T-cell (primary cell): ENCODE measurements around the gene WIPF2.

DNA sequence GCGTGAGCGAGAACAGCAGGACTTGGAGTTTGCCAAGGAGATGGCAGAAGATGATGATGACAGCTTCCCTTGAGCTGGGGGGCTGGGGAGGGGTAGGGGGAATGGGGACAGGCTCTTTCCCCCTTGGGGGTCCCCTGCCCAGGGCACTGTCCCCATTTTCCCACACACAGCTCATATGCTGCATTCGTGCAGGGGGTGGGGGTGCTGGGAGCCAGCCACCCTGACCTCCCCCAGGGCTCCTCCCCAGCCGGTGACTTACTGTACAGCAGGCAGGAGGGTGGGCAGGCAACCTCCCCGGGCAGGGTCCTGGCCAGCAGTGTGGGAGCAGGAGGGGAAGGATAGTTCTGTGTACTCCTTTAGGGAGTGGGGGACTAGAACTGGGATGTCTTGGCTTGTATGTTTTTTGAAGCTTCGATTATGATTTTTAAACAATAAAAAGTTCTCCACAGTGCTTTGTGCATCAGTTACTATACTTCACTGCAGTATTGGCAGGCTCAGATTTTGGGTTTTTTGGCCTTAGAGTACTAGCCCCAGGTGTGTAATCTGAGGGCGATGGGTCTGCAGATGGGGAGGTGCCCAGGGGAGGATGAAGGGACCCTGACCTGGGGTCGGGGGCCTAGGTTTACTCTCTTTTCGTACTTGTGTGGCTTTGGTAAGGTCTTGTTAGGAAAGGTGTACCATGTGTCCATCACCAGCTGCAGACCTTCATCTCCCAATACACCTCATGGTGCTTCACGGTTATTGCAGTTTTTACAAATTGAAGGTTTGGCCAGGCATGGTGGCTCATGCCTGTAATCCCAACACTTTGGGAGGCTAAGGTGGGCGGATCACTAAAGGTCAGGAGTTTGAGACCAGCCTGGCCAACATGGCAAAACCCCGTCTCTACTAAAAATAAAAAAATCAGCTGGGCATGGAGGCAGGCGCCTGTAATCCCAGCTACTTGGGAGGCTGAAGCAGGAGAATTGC lies 17.2 kb downstream of the PSMD3 start:
- PRO-cap, 7 experiments = peak in 1 of 7 experiments; most common plus-strand start position 324 of the sequence (in 1)

DNA sequence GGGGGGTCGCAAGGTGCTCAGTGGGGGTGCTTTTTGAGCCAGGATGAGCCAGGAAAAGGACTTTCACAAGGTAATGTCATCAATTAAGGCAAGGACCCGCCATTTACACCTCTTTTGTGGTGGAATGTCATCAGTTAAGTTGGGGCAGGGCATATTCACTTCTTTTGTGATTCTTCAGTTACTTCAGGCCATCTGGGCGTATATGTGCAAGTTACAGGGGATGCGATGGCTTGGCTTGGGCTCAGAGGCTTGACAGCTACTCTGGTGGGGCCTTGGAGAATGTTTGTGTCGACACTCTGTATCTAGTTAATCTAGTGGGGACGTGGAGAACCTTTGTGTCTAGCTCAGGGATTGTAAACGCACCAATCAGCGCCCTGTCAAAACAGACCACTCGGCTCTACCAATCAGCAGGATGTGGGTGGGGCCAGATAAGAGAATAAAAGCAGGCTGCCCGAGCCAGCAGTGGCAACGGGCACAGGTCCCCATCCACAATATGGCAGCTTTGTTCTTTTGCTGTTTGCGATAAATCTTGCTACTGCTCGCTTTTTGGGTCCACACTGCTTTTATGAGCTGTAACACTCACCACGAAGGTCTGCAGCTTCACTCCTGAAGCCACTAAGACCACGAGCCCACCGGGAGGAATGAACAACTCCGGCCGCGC lies 3.2 kb upstream of the CSF3 start:
- PRO-cap, 7 experiments = no peak in any of the 7 experiments

DNA sequence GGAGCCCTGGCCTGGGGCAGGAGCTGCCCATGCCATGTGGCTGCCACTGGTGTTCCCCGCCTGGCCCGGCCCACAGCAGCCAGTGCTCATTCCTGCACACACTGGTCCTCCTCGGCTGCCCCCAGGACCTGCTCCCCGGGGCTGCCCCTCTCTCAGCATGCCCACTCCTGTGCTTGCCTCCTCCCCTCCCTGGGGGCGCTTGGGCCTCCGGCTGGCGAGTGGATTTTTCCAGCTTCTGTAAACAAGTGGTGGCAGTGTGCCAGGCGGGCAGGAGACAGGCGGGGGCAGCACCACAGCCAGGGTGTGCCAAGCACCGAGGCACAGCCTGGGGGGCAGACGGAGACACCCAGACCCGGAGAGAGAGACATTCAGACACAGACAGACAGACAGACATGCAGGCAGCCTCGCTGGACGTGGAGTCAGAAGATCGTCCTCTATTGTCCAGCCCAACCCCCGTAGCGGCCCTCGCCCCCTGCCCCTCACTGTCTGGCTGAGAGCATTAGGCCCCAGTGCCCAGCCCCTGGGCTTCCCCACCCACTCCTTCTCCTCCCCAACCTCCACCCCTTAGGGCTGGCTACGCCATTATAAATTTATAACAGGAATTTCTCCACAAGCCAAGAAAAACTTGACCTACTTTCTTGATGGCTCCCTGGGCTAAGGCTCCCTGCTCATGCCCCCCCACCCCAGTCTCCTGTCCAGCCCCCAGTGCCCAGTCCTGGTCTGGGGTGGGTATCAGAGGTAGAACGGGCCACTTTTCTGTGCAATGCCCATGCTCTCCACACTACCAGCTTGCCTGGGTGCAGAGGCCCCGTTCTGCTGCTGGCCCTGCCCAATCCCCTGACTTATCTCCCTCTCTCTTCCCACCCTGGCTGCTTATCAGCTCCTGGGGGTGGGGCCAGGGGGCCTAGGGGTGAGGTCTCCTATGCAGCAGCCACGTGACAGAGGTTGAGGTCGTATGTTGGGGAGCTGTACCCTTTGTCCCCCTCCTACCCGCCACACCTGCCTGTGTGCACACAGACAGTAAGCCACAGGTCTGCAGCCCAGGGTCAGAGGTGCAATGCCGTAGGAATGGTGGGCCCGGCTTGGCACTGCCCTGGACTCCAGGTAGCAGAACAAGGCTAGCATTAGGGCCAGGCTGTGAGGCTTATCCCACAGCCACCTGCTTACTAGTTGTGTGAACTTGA lies 9.8 kb downstream of the THRA start:
- PRO-cap, 7 experiments = no peak in any of the 7 experiments

DNA sequence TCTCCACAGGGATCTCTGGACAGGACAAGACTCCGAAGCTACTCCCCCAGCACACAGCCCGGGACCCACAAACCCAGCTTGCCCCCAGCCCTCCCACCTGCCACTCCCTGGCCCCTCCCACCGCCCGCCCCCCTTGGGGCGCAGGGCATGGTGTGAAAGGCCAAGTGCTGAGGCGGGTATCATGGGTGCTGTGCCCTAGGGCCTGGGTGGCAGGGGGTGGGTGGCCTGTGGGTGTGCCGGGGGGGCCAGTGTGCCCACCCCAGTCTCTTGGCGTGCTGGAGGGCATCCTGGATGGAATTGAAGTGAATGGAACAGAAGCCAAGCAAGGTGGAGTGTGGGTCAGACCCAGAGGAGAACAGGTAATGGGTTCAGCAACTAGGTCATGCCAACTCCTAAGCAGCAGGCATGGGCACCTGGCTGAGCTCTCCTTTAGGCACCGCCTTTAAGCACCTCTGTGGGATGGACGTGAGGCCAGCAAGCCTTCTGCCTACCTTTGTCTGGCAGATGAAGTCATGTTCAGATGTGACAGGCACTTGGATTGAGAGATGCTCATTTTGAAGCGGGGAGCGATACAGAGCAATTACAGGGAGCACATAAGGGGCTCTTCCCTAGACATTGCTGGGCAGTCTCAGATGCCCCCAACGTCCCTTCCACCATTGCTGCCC lies 11.6 kb downstream of the THRA start:
- PRO-cap, 7 experiments = no peak in any of the 7 experiments

GRCh38 chr17:40091369-40092341 lies 8.7 kb downstream of the NR1D1 start:
- PRO-cap, 7 experiments = no peak in any of the 7 experiments

DNA sequence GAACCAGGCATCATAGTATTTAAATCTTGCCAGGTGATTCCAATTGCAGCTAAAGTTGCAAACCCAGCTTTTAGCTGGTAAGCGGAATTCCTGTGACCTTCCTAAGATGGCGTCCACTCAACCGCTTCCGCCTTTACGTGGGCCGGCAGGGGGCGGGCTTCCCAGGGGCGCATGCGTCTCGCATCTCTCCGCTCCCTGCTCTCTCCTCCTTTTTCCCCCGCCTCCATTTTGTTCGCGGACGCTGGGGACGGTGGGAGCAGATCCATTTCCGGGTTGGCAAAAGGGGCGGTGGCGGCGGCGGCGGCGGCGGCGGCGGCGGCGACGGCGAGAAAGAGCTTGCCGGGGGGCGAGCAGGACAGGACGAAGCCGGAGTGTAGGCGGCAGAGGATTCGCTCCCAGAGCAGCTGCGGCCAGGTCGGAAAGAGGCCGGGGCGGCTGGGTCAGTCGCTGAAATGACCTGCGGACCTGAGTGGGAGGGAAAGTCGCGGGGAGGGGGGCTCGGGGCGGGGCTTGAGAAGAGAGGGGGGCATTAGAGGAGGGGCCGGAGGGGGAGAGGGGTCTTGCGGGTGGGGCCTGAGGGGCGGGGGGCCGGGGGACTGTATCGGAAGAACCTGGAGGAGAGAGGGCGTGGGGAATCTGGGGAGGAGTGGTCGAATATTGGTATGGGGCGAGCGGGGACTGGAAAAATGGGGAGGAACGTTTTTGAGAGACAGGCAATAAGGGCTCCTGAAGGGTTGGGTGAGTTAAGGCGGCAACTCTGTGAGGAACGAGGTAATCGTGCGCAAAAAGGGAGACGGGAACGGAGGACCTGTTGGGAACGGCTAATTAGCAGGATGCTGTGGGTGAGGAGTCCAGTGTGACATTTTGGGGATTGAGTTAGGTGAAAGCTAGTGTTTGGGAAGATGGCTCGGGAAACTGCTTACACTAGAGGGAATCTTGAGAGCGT lies at the start of gene WIPF2:
Gene WIPF2 (plus strand): TSS at position 226 of the 946 bp plus-strand sequence.
- PRO-cap, 7 experiments = peak in 7 of 7 experiments; most common plus-strand start position 226 of the sequence (in 5); most common minus-strand start position 108 of the sequence (in 7)

GRCh38 chr17:40265553-40265958 lies 22.1 kb upstream of the CDC6 start:
- PRO-cap, 7 experiments = no peak in any of the 7 experiments

GRCh38 chr17:40278065-40278846 lies 9.4 kb upstream of the CDC6 start:
- PRO-cap, 7 experiments = no peak in any of the 7 experiments

DNA sequence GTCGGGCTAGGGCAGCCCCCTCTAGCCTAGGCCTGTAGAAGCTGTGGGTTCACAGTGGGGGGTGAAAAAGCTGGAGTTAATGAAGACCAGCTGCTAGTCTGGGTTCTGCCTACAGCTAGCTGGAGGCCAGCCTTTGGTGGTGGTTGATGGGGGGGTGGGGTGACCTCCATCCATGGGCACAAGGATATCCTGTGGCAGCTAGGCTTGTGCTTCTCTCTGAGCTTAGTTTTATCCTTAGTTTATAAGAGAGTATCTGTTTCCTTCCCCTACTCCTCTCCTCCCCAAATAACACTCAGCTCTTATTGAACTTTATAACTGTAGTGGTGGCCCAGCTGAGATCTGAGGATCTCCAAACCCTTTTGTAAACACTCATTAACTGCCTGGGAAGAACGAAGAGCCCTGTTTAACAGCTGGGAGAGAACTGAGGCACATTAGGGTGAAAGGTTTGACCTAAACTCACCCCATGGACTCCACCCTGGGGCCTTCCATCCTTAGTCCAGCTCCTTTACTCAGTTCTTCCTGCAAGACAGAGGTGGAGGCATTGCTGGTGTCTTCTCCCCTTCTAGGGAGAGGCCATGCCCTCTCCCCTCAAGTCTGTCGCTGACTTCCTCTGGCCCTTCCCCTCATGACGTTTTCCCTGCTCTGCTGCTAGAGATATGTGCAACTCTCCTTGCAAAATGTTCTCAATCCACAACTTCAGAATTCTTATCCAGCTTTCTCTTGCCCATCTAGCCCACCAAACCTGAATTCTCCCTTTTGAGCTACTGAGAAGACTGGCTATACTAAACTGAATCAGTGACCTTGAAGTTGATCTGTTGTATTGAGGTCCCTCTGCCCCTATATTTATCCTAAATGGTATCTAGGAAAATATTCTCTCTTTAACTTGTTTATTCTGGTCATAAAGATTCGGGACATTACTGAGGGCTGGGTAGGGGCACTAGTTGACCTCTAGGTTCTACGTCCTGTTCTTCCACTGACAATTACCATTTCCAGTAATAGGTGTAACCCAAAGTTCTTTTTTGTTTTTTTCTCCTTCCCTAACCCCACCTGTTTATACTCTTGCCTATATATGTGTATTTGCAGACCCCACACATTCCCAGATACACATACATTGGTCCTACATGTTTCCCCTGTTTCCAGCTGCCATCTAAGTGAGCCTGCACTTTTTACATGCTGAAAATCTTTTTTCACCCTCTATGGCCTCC lies 1.1 kb upstream of the RARA start:
- PRO-cap, 7 experiments = no peak in any of the 7 experiments

DNA sequence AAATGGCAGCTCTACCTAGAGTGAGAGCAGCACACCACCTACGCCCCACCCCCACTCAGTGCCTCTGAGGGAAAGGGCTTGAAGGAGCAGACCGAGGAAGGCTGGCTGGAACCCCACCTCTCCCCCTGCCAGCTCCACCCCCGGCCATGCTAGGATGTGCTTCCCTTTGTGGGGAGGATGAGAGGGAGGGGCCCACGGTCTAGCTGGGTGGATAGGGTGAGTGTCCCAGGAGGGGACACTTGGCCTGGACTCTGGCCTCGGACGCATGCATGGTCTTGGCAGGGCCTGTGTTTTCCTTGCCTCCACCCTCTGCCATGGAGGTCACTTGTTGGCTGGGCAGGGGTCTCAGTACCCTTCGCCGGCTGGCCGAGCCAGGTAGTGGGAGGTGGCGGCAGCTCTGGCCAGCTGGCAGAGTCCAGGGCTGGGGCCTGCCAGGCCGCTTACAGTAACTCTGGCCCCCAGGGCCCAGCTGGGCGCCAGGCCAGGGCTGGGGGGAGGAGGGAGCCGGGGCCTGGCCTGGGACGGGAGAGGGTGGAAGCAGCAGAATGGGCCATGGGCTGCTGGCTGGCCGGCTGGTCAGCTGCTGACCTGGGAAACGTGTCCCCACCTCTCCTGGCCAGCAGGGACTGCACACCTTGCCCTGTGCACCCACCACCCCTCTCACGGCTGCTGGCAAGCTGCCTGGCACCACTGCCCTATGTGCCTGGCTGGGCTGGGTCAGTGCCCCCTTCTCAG lies 22.9 kb downstream of the RARA start:
- PRO-cap, 7 experiments = no peak in any of the 7 experiments

DNA sequence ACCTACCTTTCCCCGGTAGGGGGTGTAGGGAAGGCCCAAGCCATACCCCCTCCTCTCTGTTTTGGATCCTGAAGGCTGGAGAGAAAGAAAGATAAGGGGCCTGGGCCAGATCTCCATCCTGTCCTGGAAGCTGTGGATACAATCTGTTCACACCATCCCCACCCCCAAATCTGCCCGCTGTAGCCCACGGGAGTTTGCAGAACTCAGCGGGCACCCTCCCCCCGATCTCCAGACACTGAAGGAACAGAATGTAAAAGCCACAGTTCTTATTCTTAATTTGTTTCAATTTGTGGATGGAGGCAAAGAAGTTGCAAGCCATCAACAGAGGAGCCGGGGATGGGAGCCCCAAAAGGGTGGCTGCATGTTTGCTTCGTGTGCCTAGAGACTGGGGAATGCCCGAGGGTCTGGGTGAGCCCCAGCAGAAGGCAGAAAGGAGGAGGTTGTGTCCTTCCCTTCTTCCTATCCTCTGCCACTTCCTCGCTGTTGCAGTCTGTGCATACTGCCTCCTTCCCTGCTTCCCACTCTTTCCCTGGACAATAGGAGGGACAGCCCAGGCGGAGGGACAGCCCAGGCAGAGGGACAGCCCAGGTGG lies 27.1 kb downstream of the GJD3 start:
- PRO-cap, 7 experiments = no peak in any of the 7 experiments

GRCh38 chr17:40342773-40343511 lies 21.6 kb downstream of the GJD3 start:
- PRO-cap, 7 experiments = no peak in any of the 7 experiments

- PRO-cap, 7 experiments = no peak in any of the 7 experiments
These were observed 20.1 kb downstream of the GJD3 start for GRCh38 chr17:40344250-40345037.

DNA sequence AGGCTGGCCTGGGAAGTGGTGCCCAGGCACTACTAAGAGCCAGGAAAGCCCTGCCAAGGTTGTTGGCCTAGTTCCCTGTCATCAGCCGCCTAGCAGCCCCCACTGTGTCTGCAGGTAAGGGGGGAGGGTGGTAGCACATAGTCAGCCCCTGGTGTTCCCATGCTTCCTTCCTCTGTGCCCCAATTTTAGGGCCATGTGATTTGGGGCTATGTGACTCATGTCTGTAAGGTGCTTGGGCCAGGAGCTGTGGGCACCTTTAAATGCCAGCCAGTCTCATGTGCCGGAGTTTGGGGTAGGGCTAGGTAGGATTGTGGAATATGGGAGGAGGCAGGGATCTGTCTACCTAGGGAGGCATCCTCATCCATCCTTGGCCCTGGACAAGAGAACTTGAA lies 17.7 kb downstream of the GJD3 start:
- PRO-cap, 7 experiments = peak in 1 of 7 experiments; most common plus-strand start position 285 of the sequence (in 1); most common minus-strand start position 110 of the sequence (in 1)

DNA sequence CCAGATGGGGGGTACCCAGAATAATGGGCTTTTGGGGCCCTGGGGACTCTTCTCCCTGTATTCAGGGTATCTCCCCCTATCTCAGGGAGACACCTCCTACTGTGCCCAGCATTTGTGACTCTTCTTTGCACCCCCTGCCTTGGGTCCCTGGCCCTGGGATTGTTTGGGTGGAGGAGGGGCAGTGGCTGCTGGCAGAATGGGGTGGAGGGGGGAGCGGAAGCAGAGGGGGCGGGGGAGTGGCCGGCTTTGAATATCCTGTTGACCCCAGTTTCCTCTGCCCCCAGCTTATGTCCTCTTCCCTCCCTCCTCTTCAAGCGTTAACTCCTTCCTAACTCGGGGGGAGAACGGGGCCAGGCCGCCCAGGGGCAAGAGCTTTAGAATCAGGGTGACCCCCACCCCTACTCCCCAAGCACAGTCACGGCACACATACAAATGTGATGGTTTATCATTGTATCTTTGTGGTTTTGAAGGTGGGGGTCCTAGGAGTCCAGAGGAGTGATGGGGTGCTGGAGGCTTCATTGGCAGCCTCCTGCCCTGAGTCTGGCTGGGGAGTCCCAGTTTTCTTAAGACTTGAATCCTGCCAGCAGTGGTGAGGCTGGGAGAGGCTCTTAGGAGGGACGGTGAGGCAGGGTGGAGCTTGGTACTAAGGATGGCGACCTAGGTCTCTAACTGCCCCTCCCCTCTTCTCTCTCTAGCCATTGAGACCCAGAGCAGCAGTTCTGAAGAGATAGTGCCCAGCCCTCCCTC lies 16.7 kb downstream of the GJD3 start:
- PRO-cap, 7 experiments = no peak in any of the 7 experiments

GRCh38 chr17:40356500-40357677 lies 7.6 kb downstream of the GJD3 start:
- PRO-cap, 7 experiments = peak in 1 of 7 experiments; most common plus-strand start chr17:40356981 (in 1)

GRCh38 chr17:40357828-40358027 lies 6.8 kb downstream of the GJD3 start:
- PRO-cap, 7 experiments = no peak in any of the 7 experiments

GRCh38 chr17:40500336-40500826 lies 1.0 kb downstream of the TNS4 start:
- PRO-cap, 7 experiments = no peak in any of the 7 experiments

- PRO-cap, 7 experiments = peak in 6 of 7 experiments; most common plus-strand start chr17:40517006 (in 6); most common minus-strand start chr17:40516770 (in 2)
These were observed 15.3 kb upstream of the TNS4 start for GRCh38 chr17:40516665-40517239.

- PRO-cap, 7 experiments = peak in 2 of 7 experiments; most common minus-strand start chr17:40622616 (in 2)
These were observed 25.2 kb downstream of the SMARCE1 start for GRCh38 chr17:40622446-40622707.